Occipital lobe (tissue), 2 donors: ENCODE measurements around the gene SLC22A3.

GRCh38 chr6:160004006-160004774 lies 35.3 kb downstream of the IGF2R start:
- RAMPAGE, long total RNA = no peak

GRCh38 chr6:160090715-160091156 lies 30.9 kb upstream of the SLC22A1 start:
- RAMPAGE, long total RNA = no peak

DNA sequence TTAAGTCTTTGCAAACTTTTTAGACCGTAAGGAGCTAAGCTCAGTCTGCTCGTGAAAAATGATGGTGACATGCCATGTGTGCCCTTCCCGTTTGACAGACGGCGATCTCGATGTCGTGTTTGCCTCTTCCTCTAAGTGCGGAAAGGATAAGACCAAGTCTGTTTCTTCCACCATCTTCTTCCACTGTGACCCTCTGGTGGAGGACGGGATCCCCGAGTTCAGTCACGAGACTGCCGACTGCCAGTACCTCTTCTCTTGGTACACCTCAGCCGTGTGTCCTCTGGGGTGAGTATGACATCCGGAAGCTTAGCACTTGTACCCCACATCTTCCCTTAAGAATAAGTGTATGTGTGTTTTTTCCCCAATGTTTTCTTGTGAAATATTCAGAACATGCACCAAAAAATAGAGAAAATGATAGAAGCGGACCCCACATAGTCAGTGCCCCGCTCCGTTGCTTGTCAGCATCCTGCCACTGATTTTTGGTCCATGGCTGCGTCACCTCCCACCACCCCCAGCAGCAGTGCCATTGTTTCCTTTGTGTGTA lies 25.2 kb upstream of the SLC22A1 start:
- RAMPAGE, long total RNA = no peak

GRCh38 chr6:160347631-160348485 lies at the start of gene SLC22A3:
SLC22A3 (plus strand) TSS chr6:160348378.
- RAMPAGE, long total RNA = no peak

GRCh38 chr6:160428855-160429354 lies 80.7 kb downstream of the SLC22A3 start:
- RAMPAGE, long total RNA = no peak

DNA sequence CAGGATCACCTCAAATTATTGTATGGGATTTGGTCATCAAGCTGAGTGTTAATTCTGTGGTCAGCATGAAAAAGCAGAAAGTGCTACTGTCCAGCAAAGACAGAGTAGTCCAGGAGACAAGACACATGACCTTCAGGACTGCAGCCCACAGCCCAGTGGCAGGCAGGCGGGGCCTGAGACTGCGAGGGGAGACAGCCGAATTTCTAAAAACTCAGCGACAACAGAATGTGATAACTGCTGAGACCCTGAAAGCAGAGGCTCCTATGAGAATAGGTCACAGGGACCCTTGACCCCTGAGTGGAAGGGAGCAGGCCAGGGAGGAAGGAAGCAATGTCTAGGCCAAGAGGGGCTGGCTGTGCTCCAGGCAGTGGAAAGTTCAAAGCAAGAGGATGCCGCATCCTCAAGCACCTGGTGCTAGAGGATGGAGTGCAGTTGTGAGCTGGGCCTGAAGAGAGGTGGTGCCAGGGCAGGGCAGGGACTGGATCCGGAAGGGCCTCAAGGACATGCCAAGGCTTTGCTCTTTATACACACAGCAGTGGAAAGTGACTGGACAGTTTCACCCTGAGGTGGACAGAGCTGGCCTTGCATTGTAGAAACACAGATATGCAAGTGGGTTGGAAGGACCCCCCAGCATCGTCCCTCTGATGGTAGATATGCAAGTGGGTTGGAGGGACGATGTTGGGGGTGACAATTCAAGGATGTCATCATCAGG lies 96.9 kb downstream of the SLC22A3 start:
- RAMPAGE, long total RNA = no peak

- RAMPAGE, long total RNA = no peak
Observed at GRCh38 chr6:160952924-160953402, 38.6 kb upstream of the MAP3K4 start.

DNA sequence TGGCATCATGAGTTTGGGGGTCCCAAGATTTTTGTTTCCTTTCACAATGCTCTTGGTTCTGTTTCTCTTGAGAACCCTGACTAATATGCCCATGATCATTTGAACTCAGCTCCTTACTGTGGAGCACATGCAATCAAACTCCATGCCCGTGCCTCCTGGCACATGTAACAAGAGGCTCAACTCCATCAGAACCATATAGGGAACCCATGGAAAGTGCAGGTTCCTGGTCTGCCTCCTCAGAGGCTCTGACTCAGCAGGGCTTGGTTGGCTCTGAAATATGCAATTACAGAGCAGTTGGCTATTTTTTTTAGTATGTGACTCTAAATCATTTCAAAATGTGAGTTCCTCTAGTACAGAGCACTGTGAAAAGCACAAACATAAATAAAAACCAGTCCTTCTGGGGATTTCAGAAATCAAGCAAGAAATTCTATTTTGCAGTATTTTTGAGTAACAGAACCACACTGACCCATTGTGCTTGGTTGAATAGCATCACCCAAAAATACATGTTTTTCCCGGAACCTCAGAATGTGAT lies 13.4 kb upstream of the MAP3K4 start:
- RAMPAGE, long total RNA = no peak

DNA sequence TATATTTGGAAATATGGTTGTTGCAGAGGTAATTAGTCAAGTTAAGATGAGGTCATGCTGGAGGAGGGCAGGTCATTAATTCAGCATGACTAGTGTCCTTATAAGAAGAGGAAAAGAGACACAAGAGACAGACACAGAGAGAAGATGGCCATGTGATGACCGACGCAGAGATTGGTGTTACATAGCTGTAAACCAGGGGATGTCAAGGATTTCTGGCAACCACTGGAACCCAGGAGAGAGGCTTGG lies 13.0 kb upstream of the MAP3K4 start:
- RAMPAGE, long total RNA = no peak

- RAMPAGE, long total RNA = no peak
Observed at GRCh38 chr6:161218165-161218474, 55.7 kb downstream of the AGPAT4 start.

DNA sequence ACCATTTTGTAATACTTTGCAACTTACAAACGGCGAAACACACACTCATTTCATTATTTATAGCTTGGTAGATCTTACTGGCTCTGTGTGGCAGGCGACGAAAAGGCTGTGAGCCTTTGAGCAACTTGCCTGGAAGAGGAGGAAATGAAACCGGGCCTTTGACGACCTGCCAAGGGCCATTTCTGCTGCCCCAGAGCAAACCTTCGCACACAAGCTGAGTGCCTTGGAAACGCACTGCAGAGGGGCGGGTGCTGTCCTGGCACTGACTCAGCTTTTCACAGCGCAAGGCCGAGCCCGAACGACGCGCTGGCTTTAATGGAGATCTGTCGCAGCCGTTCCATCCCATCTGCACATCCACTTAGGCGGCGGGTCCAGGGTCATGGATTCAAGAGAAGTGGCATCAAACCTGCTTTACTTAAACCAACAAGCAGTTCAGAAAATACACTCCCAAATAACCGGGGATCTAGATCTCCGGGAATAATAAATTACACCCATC lies 101.7 kb upstream of the AGPAT4 start:
- RAMPAGE, long total RNA = no peak

DNA sequence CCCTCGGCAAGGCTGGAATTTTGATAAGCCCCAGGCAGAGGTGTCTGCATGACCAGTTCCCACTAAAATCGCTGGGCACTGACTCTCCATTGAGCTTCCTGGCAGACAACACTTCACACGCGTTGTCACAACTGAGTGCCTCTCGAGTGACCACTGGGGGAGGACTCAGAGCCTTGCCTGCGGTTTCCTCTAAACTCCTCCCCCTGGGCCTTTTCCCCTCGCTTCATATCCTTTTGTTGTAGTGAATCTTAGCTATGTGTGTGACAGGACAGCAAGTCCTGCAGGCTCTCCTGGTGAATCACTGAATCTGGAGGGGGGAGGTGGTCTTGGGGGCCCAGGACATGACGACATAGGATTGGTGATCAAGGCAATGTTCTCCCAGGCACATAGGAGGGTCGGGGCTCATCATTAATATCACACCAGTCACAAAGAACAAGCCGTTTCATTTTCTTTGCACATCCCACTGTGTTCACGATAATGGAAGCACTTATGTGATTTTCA lies 670.8 kb downstream of the PRKN start:
- RAMPAGE, long total RNA = no peak

GRCh38 chr6:162361483-162361762 lies 366.1 kb downstream of the PRKN start:
- RAMPAGE, long total RNA = no peak

- RAMPAGE, long total RNA = no peak
Observed at GRCh38 chr6:162899331-162899739, 171.6 kb downstream of the PACRG start.

DNA sequence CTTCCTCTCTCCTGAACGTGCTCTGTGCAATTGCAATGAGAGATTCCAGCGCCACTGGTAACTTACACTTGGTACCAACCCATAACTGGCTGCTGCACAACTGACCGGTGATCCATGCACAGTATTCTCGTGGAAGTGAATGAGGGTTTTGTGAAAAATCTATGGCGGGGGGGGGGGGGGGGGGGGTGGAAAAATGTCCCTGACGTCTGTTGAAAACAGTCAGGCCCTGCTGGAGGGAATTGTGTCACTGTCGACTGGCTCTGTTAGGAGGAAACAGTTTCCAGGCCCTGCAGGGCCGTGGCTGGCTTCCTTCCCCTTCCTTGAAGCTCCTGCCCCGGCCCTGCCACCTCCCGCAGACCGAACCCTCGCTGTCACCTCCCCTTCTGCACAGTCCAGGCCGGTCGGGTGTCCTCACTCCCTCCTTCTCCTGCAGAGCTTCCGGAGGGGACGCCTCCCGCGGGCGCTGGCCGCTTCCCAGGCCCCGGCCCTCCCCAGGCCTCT lies 265.7 kb upstream of the QKI start:
- RAMPAGE, long total RNA = no peak

DNA sequence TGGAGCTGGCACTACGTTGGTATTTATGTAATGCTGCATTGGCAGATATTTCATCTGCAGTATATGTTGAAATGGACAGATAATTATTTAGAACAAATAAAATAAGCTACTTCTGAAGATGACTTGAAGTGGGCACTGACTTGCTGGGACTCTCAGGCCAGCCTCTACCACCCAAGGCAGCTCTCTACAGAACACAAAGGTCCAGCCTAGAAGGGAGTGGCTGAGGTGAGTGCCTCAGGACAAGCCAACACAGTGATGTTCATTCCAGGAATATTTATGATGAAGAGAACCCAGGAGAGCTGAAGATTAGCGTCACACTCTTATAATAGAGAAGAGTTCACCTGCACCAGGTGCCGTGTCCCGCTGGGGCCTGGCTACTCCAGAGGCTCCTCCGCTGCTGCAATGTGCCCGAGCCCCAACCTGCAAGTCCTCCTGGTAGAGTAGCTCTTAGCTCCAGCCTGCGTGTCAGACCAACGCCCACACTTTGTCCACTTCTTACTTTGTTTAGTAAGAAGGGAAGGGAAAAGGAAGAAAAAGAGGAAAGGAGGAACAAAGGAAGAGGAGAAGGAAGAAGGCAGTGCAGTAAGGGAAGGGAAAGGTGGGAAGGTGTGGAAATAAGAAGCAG lies 182.5 kb upstream of the QKI start:
- RAMPAGE, long total RNA = no peak

DNA sequence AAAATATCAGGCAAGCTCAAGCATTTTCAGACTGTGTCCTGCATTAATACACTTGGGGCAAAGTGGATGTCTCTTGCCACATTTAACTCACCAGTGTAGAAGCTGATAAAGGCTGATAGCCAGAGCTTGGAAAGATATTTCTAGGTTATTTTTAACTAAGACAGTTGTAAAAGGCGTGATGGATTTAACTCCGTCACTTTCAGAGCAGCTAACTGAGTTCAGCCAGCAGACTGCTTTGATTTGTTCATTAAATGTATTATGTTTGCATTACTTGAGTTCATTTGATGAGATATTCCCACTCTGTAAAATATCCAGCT lies 112.2 kb upstream of the QKI start:
- RAMPAGE, long total RNA = no peak

- RAMPAGE, long total RNA = no peak
Observed at GRCh38 chr6:163335462-163336159, 78.9 kb upstream of the QKI start.

- RAMPAGE, long total RNA = no peak
Observed at GRCh38 chr6:163354889-163356051, 59.2 kb upstream of the QKI start.

DNA sequence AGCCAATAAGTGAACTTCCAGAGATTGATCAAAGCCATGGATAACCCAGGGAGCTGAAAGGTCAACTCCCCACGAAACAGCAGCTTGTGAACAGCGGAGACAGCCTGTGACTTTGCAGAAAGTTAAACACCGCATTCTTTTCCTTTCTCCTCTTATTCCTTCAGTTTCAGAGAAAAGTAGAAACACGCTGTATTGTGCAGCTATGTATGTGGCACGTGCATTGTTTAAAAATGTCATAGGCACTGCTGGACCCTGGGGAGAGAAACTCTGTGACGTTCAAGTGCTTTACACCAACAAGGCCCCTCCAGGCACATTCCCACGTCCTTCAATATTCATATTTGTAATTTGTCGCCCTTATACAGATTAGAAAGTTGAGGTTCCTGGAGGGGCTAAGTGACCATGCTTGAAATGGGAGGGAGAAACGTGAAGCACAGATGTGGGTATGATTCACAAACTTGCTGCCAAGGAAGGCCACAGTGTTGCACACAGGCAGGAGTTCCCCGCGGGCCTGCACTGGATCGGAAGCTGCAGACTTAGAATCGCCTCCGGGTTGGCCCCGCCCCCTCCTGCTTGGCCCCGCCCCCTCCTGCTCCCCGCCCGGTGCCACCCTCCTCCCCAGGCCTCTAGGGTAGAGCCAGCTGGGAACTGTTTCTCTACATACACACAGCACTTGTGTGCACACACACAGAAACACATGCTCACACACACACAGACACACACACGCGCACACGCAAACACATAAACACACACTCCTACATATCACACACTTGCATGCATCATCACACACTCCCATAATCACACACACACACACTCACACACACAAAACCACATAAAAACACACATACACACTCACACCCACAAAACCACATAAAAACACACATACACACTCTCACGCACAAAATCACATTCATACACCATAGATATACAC lies 58.2 kb upstream of the QKI start:
- RAMPAGE, long total RNA = no peak